CD14-positive monocyte (primary cell): ENCODE results near the genes STAMBP, TET3 and BOLA3.

- CAGE, long polyA plus RNA, result no peak
Observed at GRCh38 chr2:71702362-71702761, 235.9 kb downstream of the DYSF start.

DNA sequence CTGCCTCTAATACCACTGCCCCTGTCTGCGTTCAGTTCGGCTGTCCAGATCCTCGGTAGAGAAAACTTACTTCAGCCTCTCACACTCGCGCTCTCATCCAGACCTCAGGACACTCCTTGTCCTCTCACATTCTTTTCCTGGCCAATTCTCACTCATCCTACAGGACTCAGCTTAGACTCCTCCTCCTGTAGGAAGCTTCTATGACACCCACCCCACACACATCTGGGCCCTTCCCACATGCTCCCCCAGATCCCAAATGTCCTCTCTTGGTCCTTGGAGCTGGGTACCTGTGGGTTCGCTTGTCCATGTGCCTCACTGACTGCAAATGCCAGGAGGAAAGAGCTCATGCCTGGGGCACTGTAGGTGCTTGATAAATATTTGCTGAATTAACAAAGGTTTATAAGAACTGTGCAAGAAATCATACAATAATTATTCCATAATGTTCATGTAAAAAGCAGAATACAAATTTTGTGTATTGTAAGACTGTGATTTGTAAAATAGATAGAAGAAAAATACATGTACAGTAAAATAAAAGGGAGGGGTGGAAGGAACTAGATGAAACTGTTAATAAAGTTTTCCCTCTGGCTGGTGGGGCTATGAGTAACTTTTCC, 182.7 kb downstream of the CYP26B1 start:
- CAGE, long polyA plus RNA, result no peak

- CAGE, long polyA plus RNA, result no peak
Observed at GRCh38 chr2:72150275-72150842, 2.7 kb upstream of the CYP26B1 start.

- CAGE, long polyA plus RNA, result no peak
Observed at GRCh38 chr2:72488388-72489307, 337.2 kb downstream of the EXOC6B start.

DNA sequence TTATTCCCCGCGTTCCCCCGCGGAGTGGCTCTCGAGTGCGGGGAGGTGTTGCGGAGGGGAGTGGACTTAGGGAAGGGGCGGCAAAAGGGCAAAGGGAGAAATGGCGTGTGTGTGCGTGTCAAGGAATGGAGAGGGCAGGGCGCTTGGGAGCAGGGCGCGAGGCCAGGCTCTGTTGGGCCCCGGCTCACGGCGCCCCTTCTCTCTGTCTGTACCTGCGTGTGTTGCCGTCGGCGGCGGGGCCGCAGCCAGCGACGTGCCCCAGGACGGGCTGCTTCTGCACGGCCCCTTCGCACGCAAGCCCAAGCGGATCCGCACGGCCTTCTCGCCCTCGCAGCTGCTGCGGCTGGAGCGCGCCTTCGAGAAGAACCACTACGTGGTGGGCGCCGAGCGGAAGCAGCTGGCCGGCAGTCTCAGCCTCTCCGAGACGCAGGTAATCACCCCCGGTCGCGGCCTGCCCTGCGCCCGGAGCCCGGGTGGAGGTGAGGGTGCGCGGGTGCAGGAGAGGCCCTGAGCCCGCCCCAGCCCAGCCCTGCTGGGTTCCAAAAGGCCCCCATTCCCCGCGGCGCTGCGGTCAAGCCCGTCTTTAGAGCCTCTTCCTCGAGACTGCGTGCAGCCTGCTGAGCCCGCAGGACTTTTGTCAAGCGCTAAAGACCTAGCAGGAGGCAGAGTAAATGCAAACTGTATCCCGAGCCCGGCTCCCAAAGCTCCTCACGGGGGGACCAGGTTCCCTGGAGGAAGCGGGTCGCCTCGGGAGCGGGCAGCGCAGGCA, 6.9 kb downstream of the EMX1 start:
- CAGE, long polyA plus RNA, result no peak

DNA sequence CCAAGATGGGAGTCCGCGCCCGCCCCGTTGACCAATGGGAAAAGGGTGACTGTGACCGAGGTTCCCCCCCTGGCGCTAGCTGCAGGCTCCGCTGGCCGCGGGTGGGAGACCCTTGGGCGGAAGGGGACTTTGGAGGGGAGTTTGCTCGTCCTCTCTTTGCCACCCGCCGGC, 219 bp downstream of the SFXN5 start:
- CAGE, long polyA plus RNA, result no peak

DNA sequence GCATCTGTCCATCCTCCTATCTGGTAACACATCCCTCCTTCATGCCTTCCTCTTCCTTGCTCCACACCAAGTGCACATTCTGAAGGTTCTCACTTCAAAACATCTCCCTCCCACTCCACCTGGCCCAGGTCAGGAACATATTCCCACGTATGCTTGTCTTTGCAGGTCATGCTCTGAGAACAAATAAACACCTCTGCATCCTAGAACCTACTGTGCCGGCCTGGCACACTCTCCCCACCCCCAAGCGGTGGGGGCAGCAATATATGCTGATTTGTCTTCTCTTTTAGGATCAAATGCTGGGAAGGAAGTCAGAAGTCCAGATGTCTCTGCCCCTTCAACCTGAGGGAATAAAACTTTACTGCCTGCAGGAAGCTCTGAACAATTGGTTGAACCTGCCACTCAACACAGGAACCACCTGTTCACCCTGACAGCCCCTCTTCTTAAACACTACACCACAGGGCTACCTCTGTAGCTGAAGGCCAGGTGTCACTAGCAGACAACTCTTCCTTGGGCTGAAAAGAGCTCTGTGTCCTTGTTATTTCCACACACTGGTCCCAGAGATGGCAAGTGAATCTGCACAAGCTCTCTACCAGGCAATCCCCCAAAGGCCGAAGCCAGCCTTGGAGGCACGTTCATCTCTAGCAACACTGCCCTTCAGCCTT, 12.8 kb upstream of the SFXN5 start:
- CAGE, long polyA plus RNA, result no peak

GRCh38 chr2:73284995-73285660, 850 bp upstream of the FBXO41 start:
- CAGE, long polyA plus RNA, result no peak

DNA sequence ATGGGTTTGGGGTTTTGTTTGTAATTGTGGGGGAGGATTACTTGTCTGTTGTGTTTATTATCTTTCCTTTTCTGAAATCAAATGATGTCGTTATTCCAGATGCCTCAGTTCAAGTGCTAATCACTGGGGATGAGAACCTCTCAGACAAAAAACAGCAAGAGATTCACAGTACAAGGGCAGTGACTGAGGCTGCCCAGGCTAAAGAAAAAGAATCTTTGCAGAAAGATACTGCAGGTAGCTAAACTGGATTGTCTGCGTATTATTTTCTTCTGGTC, 85.2 kb downstream of the NAT8 start:
- CAGE, long polyA plus RNA, result no peak

DNA sequence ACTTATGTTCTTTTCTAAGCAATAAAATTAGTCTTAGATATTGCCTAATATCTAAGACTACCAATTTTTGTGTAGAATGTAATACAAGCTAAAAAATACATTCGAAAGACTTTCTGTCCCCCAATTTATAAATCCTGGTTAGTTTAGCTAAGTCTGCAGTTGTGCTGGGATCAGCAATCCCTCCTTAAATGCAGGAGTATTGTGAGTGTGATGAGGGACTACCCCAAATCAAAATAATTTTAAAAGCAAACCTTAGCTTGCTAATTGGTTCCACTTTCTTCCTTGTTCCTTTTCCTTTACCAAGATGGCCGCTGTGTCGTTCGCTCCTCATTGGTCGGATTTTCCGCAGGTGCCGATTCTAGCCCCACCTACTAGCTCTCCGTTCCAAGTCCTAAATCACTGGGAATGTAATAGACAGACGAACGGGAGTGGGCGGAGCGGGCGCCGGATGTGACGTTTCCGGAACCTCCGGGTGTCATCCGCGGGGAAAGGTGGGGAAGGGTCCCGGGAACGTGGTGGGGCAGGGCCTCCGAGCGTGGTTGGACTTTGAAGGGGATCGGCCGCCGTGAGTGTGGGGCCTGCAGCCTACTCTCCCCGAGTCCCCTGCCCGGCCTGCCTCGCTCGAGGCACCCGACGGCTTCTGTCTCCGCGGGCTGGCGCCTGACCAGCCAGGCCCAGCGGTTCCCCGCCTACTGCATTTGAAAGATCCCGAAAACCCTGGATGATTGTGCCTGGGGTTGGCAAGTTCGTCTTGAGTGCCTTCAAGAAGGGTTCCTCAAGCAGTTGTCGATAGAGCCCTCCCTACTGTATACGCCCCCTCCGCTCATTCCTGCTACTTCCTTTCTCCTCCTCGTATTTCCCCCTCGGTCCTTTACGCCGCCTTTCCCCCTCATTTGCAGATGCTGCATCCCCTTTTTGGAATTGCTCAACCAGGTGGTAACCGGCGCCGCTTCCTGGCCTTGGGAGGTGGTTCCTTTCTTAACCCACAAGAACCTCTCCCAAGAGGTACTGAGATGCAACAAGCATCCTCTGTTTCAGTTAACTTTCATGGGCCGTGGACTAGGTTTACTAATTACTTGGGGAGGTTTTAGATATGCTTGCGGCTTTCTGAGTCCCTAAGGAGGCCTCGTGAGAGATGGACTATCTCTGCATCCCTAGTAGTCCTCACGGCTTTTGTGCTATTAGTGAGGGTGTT, at the start of gene STAMBP:
TSS of gene STAMBP (plus strand) at position 456 of the 1,195 bp plus-strand sequence.
- CAGE, long polyA plus RNA, result no peak

DNA sequence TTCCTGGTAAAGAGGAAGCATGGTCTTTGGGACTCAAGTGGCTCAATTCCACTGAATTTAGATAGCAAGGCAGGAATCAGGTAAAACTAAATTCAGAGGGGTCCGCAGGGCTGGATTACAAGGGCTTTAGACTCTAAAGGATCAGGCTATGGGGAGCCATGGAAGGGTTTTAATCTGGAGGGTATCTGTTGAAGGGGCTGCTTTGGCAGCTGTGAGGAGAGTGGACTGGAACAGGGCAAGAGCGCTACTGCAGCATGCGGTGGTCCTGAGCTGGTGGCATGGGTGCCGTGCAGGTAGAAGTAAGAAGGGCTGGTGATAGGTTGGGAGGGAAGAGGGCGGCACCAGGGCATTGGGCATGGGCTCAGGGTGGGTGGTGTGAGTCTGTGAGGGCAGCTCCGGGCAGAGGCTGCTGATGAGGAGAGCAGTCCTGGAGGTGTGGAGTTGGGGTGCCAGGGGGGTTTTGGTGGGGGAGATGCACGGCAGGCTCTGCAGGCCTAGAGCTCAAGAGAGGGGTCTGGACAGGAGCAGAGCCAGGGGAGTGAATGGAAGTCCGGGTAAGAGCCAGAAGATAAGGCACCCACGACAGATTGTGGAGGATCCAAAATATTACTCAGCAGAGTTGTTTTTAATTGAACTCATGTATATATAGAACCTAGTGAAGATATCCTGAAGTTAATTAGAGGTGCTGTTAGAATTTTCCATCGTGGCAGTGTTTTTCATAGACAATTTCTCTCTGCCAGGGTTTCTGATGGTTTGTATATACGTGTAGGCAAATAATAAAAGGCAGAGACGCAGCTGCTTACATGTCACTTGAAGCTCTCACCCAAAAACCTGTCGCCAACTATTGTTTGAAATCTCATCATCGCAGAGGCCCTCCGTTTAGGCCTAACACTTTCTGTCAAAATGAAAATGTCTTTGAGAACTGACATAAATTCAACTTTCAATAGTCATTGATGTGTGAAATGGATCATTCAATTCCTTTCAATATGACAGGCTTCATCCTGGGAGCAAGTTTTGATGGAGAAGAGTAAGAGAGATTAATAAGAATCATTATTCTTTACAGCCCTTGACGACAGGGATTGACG, 2.3 kb downstream of the ACTG2 start:
- CAGE, long polyA plus RNA, result no peak

- CAGE, long polyA plus RNA, result no peak
Observed at GRCh38 chr2:73956462-73957088, 28.1 kb upstream of the TET3 start.

DNA sequence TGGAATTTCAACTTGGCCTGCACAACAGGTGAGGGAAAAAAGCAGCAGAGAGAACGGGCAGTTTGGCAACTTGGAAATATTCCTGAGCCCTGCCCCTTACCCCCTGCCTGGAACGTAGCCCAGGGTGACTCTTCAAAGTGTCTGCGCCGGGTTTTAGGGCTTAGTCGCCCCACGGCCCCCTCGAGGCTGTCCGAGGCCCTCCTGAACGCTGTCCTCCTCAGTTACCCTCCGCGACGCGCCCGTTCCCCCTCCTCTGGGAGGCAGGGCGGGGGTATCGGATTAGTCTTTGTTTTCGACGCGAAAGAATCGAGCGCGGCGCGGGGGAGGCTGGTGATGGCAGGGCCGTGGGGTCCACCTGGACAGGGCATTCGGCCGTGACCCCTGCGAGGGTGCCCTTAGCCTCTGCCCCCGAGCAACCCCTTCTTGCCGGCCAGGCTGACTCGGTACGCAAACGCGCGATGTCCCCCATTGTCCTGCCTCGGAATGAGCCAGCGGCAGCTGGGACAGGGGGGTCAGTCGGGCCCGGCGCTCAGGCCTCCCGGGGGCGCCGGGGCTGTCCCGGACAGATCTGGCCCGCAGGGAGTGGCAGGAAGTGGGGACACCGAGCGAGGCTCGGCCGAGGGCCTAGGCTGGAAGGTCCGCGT, 644 bp upstream of the TET3 start:
- CAGE, long polyA plus RNA, result no peak

DNA sequence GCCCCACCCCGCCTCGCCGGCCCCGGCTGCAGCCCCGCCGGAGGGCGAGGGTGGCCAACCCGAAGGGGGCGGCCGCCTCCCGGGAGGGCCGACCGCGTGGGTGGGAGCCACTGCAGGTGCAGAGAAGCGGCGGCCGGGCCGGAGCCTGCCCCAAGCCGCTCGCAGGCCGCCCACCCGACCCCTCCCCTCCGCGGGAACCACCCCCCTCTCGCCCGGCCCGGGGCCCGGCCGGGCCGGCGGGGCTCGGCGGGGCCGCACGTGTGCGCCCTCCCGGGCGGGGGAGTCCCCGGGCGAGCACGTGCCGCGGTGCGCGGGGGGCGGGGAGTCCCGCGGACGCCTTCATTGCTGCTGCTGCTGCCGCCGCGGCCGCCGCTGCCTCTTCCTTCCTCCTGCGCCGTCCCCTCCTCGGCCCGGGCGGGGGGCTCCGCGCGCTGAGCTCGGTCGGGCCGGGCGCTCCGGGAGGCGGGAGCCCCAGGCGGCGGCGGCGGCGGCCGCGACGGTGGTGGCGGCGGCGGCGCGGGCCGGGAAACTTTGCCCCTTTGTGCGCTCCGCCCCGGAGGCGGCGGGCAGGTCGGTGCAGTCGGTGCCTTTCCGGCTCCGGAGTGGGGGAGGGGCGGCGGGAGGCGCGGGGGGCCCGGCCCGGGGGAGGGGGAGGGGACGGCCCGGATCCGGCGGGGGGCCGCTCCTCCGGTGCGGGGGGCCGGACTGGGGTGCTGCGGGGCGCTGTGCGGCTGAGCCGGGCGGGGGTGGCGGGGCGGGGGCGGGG, at the start of gene TET3:
TSS of gene TET3 (plus strand) at position 323 of the 766 bp plus-strand sequence.
- CAGE, long polyA plus RNA, result no peak

GRCh38 chr2:73985733-73986199, 1.1 kb downstream of the TET3 start:
- CAGE, long polyA plus RNA, result no peak

GRCh38 chr2:74100202-74100855, 47.4 kb downstream of the BOLA3 start:
- CAGE, long polyA plus RNA, result no peak

DNA sequence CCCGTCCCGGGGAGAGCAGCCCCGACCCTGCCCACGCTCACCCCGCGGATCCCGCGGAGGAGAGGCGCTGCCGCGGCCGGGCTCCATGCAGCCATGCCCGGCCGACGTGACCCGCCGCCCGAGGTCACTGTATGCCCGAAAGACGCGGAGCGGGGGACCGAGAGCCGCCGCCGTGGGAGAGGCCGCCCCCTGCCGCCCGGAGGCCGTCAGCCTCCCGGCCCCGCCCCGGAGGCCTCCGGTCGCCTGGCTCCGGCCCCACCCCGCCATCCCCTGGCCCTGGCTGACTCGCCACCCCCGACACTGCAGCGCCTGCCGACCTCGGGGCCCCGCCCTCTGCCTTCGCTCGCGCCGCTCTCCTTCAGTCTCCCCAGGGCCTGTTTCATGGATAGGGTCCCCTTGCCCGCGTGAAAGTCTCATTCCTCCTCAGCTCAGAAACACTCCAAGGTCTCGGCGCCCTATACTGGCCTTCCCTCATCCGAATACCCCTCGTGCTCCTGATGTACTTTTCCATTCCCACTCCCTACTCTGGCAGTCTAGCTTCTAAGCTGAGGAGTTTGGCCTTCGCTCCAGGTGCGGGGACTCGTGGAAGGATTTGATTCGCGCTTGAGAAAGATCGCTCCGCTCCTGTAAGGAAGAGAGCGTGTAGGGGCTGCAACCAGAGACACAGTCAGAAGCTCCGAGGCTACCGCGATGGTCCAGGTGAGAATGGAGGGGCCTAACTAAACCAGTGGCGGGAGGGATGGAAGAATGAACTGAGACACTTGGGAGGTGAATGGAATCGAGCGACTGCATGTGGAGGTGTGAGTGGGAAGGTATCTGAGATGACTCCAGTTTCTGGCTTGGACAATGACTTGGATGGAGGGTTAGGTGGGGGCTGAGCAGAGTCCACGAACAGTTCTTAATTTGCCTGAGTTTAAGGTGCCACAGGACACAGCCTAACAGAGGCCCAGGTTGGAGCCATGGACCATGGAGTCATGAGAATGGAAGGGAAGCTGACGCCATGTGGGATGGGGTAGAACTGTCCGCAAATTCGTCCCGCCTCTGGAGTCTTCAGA, at the start of gene BOLA3:
TSS of gene BOLA3 (minus strand) at position 133 of the 1,055 bp plus-strand sequence.
- CAGE, long polyA plus RNA, result no peak

DNA sequence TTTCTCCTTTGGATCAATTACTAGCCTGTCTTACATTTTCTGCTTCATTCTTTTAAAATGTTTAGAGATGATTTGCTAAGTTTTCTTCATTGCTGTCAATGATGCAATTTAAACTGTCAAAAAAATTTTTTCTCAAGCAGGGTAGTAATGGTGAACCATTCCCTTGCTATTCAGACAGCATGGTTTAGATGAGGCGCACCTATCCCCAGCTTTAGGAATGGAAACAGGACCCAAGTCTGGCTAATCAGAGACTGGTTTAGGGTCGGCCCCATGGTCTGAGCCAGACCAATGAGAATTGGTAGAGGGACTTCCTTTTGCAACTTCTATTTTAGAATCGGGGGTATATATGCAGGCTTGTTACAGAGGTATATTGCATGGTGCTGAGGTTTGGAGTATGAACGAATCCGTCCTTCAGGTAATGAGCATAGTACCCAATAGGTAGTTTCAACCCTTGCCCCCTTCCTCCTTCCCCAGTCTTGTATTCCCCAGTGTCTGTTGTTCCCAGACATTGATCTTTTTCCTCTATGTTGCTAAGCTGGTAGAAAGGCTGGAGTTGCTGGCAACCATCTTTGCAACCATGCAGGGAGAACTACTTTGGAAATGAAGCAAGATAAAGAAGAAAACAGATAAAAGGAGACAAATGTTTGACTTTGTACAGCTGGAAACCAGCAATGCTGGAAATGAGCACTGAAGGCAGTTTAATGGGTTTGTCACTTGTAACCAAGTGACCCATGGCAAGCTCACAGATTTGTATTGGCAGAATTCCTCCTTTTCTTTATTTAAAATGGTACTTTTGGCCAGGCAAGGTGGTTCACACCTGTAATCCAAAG, 1.6 kb upstream of the BOLA3 start:
- CAGE, long polyA plus RNA, result no peak

- CAGE, long polyA plus RNA, result no peak
Observed at GRCh38 chr2:74218000-74218556, 19.7 kb downstream of the MTHFD2 start.

- CAGE, long polyA plus RNA, result no peak
Observed at GRCh38 chr2:74290036-74290483, 53.2 kb downstream of the SLC4A5 start.